B cell (primary cell): ENCODE results near the gene GREB1L.

- PRO-cap, result no peak
- CAGE, long polyA plus RNA, result no peak
These were observed 30.6 kb downstream of the IMPA2 start for GRCh38 chr18:12011539-12012597.

GRCh38 chr18:12280106-12280545 is 26.0 kb downstream of the CIDEA start:
- PRO-cap, result no peak
- CAGE, long polyA plus RNA, result no peak

- PRO-cap, result no peak
- CAGE, long polyA plus RNA, result no peak
These were observed 32.2 kb downstream of the TUBB6 start for GRCh38 chr18:12340155-12340801.

DNA sequence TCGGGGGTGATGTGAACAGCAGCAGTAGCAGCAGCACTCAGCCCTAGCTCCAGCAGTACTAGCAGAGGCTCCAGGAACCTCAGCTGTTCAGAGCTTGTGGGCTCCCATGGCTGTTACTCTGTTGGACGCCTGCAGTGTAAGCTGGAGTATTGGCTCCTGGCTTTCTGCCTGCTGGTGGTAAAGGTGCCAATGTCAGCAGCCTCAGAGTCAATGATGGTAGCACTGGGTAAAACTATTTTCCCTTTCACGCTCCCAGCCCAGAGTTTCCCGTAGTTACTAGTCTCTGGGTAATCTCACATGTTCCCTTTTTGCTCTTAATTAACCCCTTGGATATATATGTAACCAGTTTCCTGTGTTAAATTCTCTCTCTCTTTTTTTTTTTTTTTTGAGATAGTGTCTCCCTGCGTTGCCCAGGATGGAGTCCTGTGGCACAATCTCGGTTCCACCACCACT is 3.0 kb upstream of the SEH1L start:
- PRO-cap, result no peak
- CAGE, long polyA plus RNA, result no peak

GRCh38 chr18:12995456-12996110 is 4.4 kb downstream of the CEP192 start:
- PRO-cap, result no peak
- CAGE, long polyA plus RNA, result no peak

DNA sequence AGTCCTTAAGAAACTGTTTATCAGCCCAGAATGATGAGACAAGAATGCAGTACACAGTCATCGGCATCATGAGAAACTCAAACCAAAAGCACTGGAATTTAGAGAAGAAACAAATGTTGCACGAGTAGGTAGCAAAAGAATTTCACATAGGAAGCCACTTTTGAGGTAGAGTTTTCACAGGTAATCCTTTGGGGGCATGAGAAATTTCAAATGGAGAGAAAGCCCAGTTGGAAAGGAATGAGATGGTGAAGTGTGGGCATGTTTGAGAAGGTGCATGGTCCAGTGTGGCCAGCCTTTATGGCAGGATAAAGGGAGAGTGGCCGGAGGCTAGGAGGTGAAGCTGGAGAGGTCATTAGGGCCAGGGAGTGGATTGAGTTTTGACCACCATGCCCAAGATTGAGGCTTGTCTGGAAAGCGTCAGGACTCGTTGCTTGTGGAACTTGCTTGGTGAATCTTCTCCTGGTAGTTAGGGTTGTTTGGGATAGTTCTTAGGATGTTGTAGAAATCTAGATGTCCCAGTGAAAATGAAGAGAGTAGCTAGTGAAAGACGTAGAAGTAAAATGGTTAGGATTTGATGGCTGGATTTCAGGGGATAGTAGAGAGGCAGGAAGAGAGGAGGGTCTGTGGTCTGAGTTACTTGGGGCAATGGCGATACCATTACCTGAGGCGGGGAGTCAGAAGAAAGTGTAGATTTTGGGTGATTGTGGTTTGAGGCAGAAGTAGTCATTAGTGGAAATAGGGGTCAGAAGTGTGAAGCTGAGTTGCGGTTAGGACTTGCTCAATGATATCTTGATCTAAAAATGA is 40.7 kb downstream of the CEP192 start:
- PRO-cap, result no peak
- CAGE, long polyA plus RNA, result no peak

- PRO-cap, result no peak
- CAGE, long polyA plus RNA, result no peak
These were observed 1.5 kb upstream of the LDLRAD4 start for GRCh38 chr18:13217075-13217418.

DNA sequence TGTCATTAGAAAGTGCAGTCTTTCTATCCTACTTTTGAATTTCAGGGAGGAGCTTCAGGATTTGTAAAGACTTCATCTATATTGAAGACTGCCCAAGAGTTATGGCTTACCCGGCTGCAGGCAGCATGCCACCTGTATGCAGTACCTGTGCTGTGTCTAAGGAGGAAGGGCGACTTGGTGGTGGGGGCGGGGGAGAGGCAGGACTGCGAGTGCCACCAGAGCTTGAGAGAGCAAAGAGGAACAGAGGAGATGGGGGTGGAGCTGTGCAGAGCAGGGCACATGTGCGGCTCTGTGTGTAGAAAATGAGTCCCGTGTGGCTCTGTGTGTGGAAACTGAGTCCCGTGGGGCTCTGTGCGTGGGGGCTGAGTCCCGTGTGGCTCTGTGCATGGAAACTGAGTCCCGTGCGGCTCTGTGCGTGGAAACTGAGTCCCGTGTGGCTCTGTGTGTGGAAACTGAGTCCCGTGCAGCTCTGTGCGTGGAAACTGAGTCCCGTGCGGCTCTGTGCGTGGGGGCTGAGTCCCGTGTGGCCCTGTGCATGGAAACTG is 43.2 kb downstream of the LDLRAD4 start:
- PRO-cap, result no peak
- CAGE, long polyA plus RNA, result no peak

- PRO-cap, result no peak
- CAGE, long polyA plus RNA, result no peak
These were observed 199.6 kb downstream of the LDLRAD4 start for GRCh38 chr18:13417850-13418922.

GRCh38 chr18:13513018-13513610 is 213.2 kb downstream of the FAM210A start:
- PRO-cap, result no peak
- CAGE, long polyA plus RNA, result no peak

DNA sequence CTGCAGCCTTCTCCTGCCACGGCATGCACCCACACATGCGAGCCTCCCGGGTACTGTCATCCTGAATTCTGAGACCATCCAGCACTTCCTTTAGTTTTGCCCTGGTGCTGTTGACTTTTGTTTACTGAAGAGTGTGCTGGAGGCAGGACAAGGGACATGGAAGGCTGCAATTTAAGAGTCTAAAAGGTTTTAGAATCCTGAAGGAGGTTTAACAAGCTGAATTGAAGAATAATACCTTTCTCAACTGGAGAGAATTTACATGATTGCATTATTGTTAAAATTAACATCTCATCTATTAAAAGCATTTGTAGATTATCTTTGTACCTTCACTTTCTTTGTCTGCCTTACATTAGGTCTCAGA is 183.1 kb downstream of the FAM210A start:
- PRO-cap, result no peak
- CAGE, long polyA plus RNA, result no peak

- PRO-cap, result unidirectional peak, minus-strand start at chr18:13548155
- CAGE, long polyA plus RNA, result no peak
These were observed 178.4 kb downstream of the FAM210A start for GRCh38 chr18:13547777-13548600.

GRCh38 chr18:13562194-13563133 is 163.9 kb downstream of the FAM210A start:
- PRO-cap, result bidirectional peak, plus-strand start at chr18:13562738, minus-strand start at chr18:13562600; bidirectional peak, plus-strand start at chr18:13562981, minus-strand start at chr18:13562980
- CAGE, long polyA plus RNA, result no peak

DNA sequence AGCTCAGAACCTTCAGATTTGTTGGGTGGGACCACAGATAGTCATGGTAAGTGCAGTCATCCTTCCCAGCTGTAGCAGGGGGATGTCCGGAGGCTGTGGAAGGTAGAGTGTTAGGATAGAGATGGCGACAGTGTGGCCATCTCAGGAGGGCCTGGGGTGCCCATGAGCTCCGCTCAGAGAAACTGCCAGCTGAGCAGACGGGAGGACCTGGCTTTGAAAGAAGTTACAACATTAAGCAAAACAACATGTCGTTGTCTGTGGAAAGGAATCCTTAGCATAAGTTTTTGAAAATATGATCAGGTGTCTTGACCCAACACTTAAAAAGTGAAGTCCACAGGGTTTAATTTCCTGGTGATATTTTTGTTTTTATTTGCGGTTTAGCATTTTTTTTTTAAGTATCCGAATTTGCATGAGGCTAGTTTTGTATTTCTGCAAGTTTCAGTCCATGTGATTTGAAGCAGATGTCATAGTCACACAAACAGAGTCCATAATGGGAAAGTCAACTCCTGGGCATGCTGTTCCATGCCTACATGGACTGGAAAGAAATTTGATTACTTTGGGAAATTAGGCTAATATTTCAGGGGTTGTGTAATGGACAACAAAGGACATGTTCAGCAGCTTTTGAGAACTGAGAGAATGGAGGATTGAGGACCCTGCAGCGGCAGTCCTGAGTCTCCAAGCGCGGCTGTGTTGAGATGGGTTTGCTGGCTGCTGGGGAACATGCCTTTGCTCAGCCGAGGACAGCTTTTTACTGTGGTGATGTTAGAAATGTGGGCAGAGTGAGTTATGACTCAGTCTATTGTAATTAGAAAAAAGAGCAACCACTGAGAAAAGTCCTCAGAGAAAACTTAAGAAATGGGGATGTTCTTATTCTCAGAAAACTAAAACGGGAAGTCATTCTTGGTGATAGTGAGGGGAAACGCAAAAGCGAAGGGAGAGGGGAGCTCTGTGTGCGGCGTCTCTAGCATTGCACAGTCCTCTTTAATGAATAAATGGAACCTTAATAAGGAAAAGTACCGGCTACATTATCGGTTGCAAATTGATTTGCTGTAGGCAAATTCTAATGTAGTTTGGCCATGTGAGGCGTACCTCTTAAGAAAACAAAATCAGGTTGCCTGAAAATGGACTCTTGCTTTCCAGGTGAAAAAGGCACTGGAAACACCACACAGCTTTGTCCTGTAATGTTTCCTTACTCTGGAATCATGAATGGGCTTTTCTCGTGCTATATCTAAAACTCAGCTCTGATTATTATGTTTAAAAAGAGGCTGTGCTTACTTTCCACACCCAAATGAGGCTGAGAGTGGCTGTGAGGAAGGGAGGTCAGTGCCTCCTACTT is 149.2 kb downstream of the FAM210A start:
- PRO-cap, result bidirectional peak, plus-strand start at position 897 of the sequence, minus-strand start at position 753 of the sequence
- CAGE, long polyA plus RNA, result start-site peak on the plus strand centred at position 476 of the sequence, 42 bp wide, 85 and 12 reads in 2 replicates; start-site peak on the minus strand centred at position 765 of the sequence, 24 bp wide, 47 and 68 reads in 2 replicates

DNA sequence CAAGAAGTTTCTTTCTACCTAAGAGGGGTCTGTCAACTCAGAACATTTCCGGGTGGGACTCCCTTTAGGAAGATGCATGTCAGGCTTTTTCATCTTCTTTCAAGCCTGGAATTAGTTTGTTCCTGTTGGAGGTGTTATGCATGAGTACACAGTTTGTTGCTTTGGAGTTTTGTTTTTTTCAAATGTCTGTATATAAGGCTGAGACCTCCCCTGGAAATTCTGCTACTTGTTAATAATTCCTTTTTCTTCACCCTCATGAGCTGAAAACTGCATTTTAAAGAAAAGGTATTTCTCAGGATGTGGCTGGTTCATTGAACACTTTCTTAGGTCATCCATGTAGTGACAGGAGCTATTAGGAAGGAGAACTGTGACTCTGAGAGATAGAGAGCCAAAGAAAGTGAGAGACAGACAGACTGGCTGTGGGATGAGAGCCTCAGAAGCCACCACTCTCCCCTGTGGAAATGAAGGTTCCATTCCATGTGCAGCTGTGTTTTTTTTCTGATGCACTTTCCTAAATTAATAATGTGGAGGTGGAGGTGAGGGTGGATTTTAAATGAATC is 113.4 kb downstream of the FAM210A start:
- PRO-cap, result no peak
- CAGE, long polyA plus RNA, result no peak

GRCh38 chr18:13614566-13615308 is 111.6 kb downstream of the FAM210A start:
- PRO-cap, result bidirectional peak, plus-strand start at chr18:13614975, minus-strand start at chr18:13614890
- CAGE, long polyA plus RNA, result no peak

DNA sequence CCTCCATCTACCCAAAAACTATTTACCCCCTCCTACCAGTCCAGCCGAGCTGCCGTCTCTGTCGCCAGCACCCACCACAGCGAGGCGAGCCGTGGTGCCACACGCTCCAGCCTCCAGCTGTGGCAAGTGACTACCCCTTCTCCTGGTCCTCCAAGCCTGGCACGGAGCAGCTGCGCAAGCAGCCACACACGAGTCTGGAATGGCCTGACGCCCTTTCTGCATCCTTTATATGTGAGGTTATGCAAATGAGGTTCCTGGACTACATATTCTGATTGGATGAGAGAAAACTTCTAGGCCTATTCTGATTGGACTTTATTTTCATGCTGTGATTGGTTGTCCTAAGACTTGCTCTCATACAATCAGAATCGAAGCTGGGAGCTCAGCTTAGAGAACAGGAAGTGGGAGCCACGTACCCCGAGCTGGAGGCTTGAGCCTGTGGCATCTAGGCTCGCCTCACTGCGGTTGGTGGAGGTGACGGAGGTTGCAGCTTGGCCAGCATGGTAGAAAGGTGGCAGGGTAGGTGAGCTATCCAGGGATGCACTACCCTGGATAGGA is 99.0 kb upstream of the POTEC start:
- PRO-cap, result no peak
- CAGE, long polyA plus RNA, result no peak

DNA sequence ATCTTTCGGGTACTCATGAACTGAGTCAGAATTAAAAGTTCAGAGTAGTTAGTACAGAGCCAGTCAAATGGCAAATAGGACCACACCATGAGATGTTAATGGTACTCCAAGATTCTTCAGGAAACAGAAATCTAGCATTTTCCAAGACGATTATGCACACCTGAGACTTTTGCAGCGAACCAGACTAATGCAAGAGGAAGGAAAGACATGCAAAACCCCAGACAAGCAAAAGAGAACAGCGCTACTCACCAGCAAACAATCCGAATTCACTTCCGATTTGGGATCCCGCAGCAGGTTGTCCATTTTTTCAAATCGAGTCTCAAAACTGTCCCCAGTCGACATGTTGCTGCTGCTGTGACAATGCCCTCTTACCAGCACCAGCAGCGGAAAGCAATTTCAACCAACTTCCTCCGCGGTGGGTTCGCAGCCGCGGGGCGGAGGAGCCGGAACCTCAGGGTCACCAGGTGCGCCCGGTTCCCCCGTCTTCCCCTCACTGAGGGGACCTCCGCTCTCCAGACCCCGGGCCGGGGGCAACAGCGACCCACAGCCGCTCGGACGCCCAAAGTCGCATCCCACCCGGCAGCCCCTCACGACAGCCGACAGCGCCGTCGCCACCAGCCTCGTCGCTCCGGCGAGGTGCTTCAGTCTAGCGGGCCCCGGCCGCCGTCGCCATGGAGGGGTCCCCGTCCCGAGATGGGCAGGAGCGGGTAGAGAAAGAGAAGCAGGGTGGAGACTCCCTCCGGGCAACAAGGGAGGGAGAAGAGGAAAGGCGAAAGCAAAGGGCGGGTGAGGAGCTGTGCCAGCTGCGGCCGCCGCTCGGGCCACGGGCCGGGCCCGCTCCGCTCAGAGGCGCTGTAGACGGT is 813 bp downstream of the ROCK1 start:
- PRO-cap, result bidirectional peak, plus-strand start at position 334 of the sequence, minus-strand start at position 154 of the sequence; bidirectional peak, plus-strand start at position 424 of the sequence, minus-strand start at position 362 of the sequence
- CAGE, long polyA plus RNA, result no peak

- PRO-cap, result no peak
- CAGE, long polyA plus RNA, result no peak
These were observed at the start of gene GREB1L for GRCh38 chr18:21241985-21242905. GREB1L (plus strand) TSS chr18:21242232.

GRCh38 chr18:21449541-21449836 is 151.0 kb downstream of the ESCO1 start:
- PRO-cap, result no peak
- CAGE, long polyA plus RNA, result no peak